Aortic smooth muscle cell (primary cell): ENCODE data around the genes ZNF777 and REPIN1.

DNA sequence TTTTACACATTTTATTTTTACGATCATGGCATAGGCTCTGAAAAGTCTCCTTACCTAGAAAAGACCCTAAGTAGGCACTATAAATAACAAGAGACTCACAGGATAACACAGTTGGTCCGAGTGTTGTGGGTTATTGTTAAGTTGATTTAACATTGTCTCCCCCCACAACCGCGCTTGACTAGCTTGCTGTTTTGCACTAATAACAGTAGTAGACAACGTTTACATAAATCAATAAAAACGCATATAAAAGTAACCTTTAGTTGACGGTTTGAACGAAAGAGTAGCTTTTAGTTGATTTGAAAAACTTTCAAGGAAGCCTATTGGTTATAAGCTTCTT, 57.3 kb upstream of the EZH2 start:
- RRBS: no CpG with 5 or more reads among the region's 8 CpGs

GRCh38 chr7:149013970-149014169, 14.4 kb downstream of the PDIA4 start:
- RRBS: no CpG with 5 or more reads among the region's 3 CpGs

- RRBS: 60% methylated on average over 10 of the region's 42 CpGs
These were observed 18.8 kb downstream of the ZNF786 start for GRCh38 chr7:149071629-149072278.

DNA sequence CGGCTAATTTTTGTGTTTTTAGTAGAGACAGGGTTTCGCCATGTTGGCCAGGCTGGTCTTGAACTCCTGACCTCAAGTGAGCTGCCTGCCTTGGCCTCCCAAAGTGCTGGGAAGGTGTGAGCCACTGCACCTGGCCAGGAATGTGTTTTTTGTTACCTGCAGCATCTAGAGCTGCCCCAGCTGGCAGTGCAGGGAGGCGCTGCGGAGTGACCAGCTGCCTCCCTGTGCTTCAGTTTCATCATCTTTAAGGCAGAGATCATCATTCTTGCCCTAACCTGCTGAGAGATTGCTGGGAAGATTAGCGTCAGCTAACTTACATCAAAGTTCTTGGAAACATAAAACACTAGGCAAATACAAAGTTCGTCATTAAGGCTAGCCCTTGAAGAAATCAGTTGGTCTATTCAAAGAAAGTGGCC, 2.3 kb downstream of the ZNF282 start:
- RRBS: no CpG with 5 or more reads among the region's 6 CpGs

DNA sequence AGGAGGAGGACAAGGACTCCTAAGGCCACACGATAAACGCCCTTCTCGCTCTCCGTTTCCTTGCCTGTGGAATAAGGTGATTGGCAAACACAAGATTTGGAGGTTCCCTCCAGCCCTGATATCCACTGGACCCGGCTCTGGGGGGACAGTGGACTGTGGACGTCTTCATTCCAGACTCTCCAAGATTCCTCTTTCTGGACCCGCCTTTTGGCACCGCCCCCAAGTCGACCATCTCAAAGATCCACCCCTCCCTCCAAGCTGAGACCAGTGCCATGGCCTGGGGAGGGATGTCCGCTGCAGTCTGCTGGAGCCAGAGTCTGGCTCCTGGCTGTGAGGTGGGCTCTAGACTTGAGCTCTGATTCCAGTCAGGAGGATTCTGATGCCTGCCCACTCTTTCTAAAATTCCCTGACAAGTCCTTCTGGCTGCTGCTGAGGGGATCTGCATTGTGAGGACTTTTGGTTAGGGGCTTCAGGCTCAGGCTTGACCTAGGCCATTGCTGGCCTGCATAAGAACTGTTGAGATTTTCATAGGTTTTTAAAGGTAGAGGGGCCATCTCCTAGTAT, 23.7 kb downstream of the ZNF783 start:
- RRBS: no CpG with 5 or more reads among the region's 10 CpGs

- RRBS: 3% methylated on average over 10 of the region's 62 CpGs
These were observed 45.7 kb downstream of the ZNF777 start for GRCh38 chr7:149414707-149416098.

GRCh38 chr7:149460491-149461265, at the start of gene ZNF777:
Gene ZNF777, minus strand, starts transcription at chr7:149461062.
- RRBS: 1% methylated on average over 28 of the region's 64 CpGs

GRCh38 chr7:149473382-149473737, 12.5 kb upstream of the ZNF777 start:
- RRBS: no CpG with 5 or more reads among the region's 6 CpGs

DNA sequence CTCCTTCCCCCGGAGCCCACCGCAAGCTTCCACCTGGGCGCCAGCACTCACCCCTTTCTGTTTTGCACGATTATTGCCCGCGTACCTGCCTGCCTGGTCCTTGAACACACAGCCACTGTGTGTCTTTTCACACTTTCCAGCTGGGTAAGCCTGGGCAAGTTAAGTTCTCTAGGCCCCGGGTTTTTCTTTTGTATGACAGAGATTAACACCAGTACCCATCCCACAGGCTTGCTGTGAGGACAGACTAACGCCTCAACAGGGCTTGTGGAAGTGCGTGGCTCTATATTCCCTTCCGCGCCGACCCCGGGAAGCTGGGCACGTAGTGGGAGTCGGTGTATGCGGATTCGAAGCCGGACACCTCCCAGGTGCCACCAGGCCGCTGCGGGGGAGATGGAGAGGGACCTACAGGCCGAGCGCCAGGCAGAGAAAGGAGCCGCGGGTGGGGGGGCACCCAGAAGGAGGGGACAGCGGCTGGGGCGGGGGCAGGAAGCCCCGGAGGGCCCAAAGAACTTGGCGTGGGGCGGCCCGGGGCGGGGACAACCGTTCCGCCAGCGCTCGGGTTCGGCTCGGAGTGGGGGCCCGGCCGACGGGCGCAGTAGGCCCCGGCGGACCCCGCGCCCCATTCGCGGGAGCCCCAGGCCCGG, 731 bp downstream of the ZNF746 start:
- RRBS: 1% methylated on average over 13 of the region's 48 CpGs

DNA sequence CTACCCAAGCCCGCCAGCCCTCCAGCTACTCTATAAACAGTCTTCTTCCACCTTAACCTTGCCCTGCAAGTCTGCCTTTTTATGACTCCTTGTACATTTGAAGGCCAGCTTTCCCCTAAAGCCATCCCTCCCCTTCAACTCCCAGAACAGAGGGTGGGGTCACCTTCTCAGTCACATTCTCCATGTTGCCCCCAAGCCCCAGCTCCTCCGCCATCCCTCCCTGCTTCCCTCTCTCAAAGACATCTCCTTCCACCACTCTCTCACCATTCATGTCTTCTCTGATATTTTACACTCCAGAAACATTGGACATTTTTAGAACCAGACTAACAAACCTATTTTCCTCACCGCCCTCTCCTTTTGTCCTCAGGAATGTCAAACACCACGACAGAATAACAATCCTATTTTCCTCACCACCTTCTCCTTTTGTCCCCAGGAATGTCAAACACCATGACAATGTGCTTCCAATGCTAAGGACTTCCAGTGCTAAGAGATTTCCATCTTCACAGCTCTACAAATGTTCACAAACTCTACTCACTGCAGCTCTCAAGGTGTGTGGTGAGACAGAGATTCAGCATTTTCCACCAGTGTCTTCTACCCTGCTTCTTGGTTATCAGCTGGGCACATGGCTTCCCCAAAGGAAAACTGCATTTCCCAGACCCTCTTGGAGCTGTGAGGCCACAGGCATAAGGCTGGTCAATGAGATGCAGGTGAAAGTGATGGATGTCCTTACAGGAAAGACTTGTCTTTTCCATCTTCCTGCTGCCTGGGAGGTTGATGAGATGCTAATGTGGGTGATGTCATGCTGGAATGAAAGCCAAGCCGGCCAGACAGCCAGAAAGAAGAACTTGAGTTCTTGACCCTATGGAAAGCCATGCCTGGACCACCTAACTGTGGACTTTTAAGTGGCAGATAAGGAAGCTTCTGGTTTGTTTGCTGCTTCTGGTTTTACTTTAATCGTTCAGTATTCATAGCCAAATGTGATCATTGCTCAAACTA, 85.1 kb upstream of the ZNF746 start:
- RRBS: no CpG with 5 or more reads among the region's 6 CpGs

- RRBS: no CpG with 5 or more reads among the region's 16 CpGs
These were observed 103.2 kb upstream of the KRBA1 start for GRCh38 chr7:149611307-149612119.

GRCh38 chr7:149707094-149707864, 7.5 kb upstream of the KRBA1 start:
- RRBS: no CpG with 5 or more reads among the region's 3 CpGs

GRCh38 chr7:149730184-149730787, 15.5 kb downstream of the KRBA1 start:
- RRBS: no CpG with 5 or more reads among the region's 23 CpGs

DNA sequence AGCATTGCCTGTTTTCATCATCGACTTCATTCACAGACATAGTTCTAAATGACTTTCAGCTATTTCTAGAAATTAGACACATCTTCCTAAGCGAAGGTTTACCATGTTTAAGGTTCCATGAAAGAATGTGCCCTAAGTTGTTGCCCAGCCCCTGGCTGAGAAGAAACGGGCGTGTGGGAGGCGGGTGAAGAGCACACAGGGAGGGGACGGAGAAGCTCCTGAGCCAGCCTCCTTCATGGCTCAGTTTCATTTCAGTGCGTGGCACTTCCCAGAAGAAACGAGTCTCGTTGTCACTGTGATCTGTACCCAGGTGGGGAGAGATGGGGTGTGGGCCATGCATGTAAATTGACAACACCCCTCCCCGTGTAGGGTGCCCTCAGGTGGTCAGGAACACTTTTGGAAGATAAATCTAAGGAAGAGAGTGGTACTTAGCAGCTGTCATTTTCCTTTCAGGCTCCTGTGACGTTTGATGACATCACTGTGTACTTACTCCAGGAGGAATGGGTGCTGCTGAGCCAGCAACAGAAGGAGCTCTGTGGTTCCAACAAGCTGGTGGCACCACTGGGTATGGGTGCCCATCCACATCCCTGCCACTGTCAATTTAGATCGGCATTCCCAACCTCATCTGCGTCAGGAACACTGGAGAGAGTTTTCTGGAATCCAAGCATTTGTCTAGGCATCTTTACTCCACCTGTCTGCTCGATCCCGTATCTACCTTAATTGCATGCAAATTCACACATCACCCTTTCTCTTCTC, 6.2 kb downstream of the ZNF862 start:
- RRBS: no CpG with 5 or more reads among the region's 15 CpGs

DNA sequence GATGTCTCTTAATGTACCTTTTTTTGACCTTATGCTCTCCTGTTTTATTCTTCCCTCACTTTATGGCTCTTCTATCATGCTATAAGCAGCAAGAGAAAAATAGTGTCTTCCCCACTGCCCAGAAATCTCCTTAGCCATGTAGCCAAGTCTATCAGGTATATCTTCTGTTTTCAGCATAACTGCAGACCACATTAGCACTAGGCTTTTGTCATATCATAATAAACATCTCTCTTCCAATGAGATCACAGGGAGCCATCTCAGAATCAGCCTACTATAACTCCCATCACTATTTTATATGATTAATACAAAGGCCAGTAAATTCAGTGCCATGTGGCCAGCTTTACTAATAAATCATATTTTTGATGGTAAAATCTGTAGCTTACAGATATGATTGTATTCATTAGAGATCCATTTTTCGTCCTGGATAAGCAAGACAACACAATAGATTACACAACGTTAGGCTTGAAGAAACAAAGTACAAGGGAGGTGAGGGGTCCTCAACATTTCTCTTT, 88.3 kb upstream of the LRRC61 start:
- RRBS: no CpG with 5 or more reads among the region's 2 CpGs

DNA sequence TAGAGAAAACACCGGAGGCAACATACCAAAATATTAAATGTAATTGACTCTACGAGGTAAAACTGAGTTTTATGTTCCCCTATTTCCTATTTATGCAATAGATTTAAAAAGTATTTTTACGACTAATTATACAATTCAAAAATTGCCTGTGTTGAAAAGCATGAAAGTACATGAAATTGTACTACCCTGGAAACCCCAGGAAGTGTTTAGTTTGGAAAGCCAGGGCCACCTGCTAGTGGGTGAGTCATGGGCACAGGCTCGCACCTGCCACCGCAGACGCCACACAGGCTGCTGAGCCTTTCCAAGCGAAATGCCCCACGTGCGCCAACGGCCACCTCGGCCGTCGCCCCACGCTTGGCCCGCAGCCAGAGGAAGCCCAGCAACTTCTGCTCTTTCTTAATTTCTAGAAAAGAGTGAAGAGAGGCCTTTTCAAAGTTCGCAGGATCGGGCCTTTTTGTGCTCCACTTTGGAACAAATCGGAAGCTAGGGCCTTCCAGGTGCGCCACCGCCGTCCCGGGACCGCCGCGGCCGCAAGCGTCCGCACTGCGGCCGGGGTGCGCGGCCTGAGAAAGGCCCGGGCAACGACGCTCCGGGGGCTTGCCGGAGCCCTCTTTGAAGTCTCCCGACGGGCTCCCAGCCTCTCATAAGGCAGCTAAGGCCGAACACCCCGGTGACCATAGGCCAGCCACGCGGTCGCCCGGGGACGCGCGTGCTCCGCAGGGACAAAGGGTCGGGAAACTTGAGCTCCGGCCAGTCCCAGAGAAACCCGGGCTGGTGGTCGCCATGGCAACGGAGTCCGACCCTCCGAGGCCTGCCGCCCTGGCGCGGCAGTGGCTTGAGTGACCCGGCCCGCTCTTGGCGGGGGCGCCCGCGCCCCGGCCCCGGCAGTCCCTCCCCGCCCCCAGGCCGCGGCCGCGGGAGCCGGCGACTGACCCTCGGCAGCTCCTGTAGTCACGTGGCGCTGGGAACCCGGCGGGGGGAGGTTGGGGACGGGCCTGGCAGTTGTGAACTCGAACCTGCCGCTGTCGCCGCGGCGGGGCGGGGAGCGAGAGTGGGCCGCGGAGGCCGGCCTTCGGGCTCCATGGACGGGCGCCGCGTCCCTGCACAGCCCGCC, at the start of gene REPIN1:
TSS of gene REPIN1 (plus strand) at position 1,001 of the 1,114 bp plus-strand sequence.
- RRBS: 3% methylated on average over 48 of the region's 97 CpGs

DNA sequence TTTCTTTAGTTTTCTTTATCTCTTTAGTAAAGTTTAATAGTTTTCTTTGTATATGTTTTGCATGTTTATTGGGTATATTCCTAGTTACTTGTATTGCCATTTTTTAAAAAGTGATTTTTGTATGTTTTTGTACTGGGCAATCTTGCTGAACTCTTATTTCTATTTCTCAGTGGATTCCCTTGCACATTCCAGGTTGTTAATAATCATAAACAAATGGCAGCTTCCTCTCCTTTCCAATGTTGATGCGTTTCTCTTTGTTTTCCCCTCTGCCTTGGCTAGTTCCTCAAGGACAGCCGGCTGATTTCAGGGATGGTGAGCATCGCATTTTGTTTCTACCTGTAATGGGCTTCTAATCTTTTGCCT, 11.3 kb upstream of the ENSG00000284691 start:
- RRBS: no CpG with 5 or more reads among the region's 3 CpGs

DNA sequence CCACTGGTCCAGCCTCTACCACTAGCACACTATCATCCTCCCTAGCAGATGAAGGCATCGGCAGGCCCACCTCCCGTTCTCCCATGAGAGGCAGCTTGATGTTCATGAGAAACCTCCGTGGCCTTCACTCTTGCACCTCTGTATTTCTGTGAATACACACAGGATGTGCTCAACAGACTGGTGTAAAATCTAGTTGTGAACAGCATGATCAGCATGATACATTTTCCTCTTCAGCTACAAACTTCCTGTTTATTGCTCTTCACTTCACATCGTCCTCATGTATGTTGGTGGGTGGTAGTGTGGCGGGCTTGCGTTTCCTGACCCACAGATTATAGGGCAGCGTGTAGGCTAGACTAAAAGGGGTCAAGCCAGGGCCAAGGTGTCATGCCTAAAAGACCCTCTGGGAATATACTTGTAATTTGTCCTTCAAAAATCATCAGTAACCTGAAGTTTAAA, 31.1 kb downstream of the GIMAP8 start:
- RRBS: no CpG with 5 or more reads among the region's 7 CpGs

DNA sequence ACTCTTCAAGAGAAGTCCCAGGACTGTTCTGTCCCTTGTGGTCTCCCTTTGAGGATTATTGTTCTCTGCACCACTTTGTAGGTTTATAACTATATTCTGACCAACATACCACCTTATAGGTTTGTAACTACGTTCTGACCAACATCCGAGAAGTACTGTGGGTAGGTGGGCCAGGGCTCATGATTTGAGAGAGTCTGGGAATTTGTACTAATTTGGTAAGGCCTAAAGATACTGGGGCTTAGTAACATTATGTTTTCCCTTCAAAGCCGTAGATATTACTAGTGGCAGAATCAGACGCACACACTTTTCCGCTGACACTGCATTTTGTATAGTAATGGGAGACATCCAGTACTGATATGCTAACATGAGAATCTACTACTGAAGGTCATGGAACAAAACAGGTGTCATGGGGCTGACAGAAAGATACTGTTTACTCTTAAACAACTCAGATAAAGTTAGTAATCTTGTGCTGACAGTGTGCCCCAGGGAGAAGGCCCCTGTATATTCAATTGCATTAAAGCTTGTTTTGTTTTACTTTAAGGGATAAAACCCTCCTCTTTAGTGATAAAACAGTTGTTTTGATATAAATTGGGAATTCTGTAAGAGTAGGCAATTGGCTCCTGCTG, 11.1 kb upstream of the GIMAP7 start:
- RRBS: no CpG with 5 or more reads among the region's 5 CpGs

GRCh38 chr7:150556621-150557254, 10.5 kb upstream of the GIMAP4 start:
- RRBS: no CpG with 5 or more reads among the region's 3 CpGs